Adrenal gland (tissue), 7 donors: Measurements from ENCODE around the genes BICD2 and CARD19.

DNA sequence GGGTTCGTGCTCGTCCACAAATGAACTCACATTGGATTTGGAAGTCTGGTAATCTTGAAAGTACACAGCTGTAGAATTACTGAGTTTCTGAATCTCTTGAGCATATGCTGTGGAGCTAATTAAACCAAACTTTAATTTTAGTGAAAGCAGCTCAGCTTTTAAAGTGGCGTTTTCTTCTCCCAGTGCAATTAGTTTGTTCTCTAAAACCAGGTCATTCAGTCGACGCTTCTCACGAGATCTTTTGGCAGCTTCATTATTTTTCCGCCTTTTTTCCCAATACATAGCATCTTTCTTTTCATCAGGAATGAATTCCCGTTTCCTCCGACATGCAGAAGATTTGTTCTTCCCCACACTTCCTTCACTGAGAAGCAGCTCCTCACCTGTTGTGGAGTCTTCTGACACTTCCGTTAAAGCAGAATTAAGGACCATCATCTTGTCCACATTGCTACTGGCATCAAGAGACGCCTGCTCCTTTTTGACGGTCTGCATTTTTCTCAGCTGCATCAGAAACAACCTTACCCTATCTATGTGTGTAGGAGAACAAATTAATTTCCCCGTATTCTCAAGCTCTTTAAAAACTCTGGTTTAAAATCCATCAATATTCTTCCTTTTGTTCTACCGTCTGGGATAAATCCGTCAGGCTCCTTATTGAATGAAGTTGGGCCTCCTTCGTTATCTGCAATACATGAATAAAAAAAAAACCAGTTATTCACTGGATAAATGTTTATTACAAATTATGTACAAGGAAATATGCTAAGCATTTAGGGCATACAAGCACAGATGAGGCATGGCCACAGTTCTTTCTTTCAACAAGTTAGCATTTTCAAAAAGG, 13.2 kb downstream of the NFIL3 start:
- PRO-cap, 3 experiments, result no peak in any of the 3 experiments
- RAMPAGE, long total RNA, 4 experiments, result start-site peak on the minus strand in 1 of 4 experiments, centred at position 446 of the sequence, 6 reads per replicate
- RRBS, result no CpG with 5 or more reads among the region's 16 CpGs

DNA sequence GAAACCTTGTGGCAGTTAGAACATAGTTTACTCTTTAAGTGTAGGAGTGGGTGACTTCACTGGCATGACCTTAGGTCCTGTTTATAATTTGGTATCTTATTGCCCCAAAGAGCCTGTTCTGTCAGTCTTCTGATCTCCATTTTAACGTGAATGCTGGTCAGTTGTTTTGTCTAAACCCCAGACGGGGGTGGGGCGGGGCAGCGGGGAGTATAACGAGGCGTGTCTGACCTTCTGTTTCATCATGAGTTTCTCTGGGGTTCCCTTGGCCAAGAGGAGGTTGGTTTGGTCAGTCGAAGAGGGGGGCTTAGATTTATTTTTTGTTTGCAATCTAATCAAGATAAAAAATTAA, 77.1 kb upstream of the NFIL3 start:
- PRO-cap, 3 experiments, result peak in 3 of 3 experiments; most common minus-strand start position 143 of the sequence (in 3)
- RAMPAGE, long total RNA, 4 experiments, result no peak in any of the 4 experiments
- RRBS, result no CpG with 5 or more reads among the region's 7 CpGs

DNA sequence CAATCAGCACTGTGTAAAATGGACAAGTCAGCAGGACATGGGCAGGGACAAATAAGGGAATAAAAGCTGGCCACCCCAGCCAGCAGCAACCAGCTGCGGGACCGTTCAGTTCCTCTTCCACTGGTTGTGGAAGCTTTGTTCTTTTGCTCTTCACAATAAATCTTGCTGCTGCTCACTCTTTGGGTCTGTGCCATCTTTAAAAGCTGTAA, 93.9 kb upstream of the NFIL3 start:
- PRO-cap, 3 experiments, result no peak in any of the 3 experiments
- RAMPAGE, long total RNA, 4 experiments, result no peak in any of the 4 experiments
- RRBS, result no CpG with 5 or more reads among the region's 2 CpGs

DNA sequence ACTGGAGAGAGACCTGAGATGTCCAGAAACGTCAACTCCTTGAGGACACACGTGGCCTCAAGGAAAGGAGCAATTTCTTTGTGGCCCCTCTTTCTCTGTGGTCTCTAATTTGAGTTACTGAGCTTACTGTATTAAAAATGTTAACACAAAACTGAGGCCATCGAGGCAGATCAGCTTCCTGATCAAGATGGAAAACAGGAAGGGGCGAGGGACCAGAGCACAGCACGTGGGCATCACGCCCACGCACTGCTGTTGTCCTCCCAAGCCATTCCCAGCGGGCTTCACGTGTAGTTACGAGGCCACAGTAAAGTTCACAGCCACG, 149.6 kb downstream of the ROR2 start:
- PRO-cap, 3 experiments, result no peak in any of the 3 experiments
- RAMPAGE, long total RNA, 4 experiments, result no peak in any of the 4 experiments
- RRBS, result no CpG with 5 or more reads among the region's 11 CpGs

DNA sequence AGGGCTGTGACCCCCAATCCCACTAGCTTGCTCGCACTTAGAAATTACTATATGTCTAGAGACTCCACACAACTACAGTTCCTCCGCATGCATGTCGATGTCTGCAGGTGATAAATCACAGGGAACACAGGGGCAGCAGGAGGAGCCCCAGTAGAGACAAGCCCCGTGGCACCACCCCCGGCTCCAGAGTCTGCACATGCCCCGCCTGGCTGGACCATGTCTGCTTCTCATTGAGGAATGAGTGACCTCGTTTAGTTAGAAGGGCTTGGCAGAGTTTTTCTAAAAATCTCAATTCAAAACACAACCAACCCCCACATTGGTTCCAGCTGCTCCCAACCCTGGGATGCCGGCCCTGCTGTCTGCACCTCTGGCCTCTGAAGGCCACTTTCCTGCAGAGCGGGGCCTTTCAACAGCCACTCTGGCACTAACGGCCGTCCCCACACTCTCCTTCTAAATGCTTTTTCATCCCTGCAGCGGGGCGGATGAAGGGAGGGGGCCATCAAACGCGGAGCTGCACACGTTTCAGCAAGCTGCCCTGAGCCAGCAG, 106.4 kb downstream of the ROR2 start:
- PRO-cap, 3 experiments, result peak in 1 of 3 experiments; most common minus-strand start position 456 of the sequence (in 1)
- RAMPAGE, long total RNA, 4 experiments, result no peak in any of the 4 experiments
- RRBS, result no CpG with 5 or more reads among the region's 16 CpGs

- PRO-cap, 3 experiments, result peak in 1 of 3 experiments; most common minus-strand start chr9:92036386 (in 1)
- RAMPAGE, long total RNA, 4 experiments, result no peak in any of the 4 experiments
- RRBS, result no CpG with 5 or more reads among the region's 16 CpGs
Observed at GRCh38 chr9:92035553-92036577, 79.3 kb downstream of the SPTLC1 start.

DNA sequence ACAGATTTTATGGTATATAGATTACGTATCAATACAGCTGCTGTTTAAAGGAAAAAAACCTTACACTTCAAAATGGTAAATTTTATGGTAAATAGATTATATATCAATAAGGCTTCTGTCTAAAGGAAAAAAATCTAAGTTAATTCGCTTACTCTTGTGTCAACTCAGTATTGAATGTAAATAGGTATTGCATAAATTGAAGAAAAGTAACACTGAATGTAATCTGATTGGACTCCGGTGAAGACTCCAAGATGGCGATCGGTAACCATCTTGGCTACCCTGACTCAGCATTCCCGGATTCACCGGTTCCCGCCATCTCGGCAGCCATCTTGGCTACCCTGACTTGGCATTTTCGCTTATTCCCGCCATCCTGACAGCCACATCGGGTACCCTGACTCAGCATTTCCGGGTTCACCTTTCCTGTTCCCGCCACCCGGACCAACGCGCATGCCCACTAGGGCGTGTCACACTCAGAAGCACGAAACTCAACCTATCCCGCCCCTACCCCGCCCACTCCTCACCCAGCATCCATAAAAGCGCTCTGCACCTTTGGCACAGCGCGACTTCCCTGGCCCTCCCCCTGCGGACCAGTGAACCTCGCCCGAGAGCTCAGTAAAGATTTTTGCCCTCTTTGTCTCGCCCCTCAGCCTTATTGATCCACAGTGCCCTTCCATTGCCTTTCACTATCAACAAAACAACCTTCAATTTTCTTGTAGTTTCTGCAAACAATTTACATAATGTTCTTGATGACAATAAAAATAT, 17.2 kb downstream of the SPTLC1 start:
- PRO-cap, 3 experiments, result no peak in any of the 3 experiments
- RAMPAGE, long total RNA, 4 experiments, result no peak in any of the 4 experiments
- RRBS, result no CpG with 5 or more reads among the region's 28 CpGs

DNA sequence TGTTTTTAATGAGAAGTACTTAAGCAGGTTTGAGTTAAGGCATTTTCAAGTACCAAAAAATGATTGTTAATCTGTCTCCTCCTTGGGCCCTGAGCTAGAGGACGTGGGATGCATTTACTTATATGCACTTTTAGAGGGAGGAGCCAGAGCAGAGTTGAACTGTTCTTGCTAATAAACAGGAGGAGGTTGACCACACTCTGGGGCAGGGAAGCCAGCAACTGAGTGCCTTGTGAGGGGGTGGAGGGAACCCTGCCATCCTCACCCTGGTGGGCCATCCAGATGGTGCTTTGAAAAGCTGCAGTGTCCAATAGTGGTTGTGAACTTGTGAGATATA, 5.8 kb upstream of the OGN start:
- PRO-cap, 3 experiments, result no peak in any of the 3 experiments
- RAMPAGE, long total RNA, 4 experiments, result no peak in any of the 4 experiments
- RRBS, result no CpG with 5 or more reads among the region's 1 CpG

DNA sequence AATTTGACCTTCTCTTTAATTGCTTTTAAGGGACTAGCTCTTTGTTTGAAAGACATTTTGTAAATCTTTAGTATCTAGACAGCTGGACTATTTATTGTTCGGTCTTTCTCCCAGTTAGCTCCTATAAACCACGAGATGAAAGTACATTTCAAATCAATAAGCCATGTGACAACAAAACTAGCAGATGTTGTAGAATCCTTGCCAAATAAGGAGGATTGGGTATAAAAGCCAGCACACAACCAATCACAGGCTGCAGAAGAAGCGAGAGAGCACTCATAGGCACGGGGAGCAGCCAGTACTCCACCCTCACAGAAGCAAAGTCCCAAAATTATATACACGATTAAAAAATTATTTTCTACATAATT, 8.1 kb upstream of the OMD start:
- PRO-cap, 3 experiments, result peak in 1 of 3 experiments; most common plus-strand start position 253 of the sequence (in 1)
- RAMPAGE, long total RNA, 4 experiments, result no peak in any of the 4 experiments
- RRBS, result no CpG with 5 or more reads among the region's 5 CpGs

DNA sequence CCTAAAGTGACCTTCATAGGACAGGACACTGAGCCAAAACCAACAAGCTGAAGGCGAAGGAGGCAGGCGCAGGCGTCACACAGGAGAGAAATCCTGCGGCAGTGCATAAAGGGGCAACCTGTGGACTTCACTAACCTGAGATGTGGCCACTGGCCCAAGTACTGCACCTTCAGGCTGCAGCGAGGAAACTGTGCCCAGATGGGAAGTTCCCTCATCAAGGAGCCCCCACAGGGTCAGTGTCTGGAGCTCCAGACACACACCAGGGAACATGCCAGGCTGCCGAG, 3.7 kb downstream of the IPPK start:
- PRO-cap, 3 experiments, result no peak in any of the 3 experiments
- RAMPAGE, long total RNA, 4 experiments, result no peak in any of the 4 experiments
- RRBS, result no CpG with 5 or more reads among the region's 6 CpGs

- PRO-cap, 3 experiments, result no peak in any of the 3 experiments
- RAMPAGE, long total RNA, 4 experiments, result no peak in any of the 4 experiments
- RRBS, result 23% methylated on average over 3 of the region's 24 CpGs
Observed at GRCh38 chr9:92728873-92729945, 35.4 kb downstream of the BICD2 start.

- PRO-cap, 3 experiments, result no peak in any of the 3 experiments
- RAMPAGE, long total RNA, 4 experiments, result no peak in any of the 4 experiments
- RRBS, result no CpG with 5 or more reads among the region's 3 CpGs
Observed at GRCh38 chr9:92738498-92738879, 26.1 kb downstream of the BICD2 start.

DNA sequence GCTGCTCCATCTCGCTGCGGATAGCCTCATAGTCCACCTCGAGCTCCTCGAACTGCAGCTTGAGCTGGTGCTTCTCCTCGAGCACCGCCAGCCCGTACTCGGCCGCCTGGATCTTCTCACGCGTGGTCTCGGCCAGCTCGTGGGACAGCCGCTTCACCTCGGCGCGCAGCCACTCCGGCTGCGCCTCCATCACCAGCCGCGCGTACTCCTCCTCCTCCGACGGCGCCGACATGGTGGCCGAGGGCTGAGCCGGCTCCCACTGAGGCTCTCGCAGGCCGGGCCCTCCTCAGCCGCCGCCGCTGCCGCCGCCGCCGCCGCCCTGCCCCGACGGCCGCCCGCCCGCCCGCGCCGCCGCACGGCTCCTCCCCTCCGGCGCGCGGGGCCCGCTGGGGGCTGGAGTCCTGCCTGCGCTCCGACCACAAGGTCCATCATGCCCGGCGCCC, at the start of gene BICD2:
Gene BICD2 (minus strand): TSS at position 321 of the 443 bp plus-strand sequence.
- PRO-cap, 3 experiments, result peak in 3 of 3 experiments; most common minus-strand start position 329 of the sequence (in 3)
- RAMPAGE, long total RNA, 4 experiments, result no peak in any of the 4 experiments
- RRBS, result 2% methylated on average over 26 of the region's 57 CpGs

DNA sequence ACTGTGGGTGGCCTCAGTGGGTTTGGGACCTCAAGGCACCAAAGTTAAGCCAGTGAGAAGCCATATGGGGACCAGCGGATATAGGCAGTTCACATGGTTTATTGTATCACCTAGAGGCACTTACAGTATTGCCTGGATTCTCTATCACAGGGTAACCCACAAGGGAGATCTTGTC, 21.5 kb downstream of the FGD3 start:
- PRO-cap, 3 experiments, result no peak in any of the 3 experiments
- RAMPAGE, long total RNA, 4 experiments, result no peak in any of the 4 experiments
- RRBS, result no CpG with 5 or more reads among the region's 1 CpG

GRCh38 chr9:93029651-93030185, 28.8 kb upstream of the SUSD3 start:
- PRO-cap, 3 experiments, result no peak in any of the 3 experiments
- RAMPAGE, long total RNA, 4 experiments, result no peak in any of the 4 experiments
- RRBS, result no CpG with 5 or more reads among the region's 11 CpGs

DNA sequence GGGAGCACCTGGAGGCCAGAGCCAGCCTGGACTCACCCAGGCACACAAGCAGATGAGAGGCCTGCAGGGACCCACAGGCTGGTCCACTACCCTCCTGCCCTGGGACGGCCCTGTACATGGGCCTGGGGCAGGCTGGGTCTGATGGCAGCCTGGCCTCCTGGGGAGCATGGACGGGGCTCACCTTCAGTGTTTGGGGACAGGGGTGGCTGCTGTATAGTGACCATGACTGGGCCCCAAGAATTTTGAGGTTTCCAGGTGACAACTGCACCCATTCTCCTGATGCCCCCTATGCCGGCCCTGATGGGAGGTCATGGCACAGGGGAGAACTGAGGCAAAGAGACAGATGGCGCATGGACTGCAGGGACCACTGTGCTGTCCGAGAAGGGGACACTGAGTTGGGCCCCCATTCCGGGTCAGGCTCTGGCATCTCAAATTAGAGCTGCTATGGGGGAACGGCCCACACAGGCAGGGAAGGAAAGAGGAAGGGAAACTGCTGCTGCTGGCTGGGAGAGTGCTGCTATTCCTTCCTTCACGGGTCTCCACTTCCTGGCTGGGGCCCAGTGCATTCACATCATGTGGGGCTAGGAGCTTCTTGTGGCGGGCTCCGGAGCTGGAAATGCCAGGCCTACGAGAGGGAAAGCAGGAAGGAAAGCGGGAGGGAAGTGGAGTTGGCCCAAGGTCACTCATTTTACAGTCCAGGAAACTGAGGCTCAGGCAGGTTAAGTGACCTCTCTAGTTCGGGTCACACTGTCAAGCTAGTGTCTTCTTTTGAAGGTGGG, 1.4 kb upstream of the CARD19 start:
- PRO-cap, 3 experiments, result peak in 1 of 3 experiments; most common plus-strand start position 542 of the sequence (in 1)
- RAMPAGE, long total RNA, 4 experiments, result no peak in any of the 4 experiments
- RRBS, result no CpG with 5 or more reads among the region's 13 CpGs

GRCh38 chr9:93096064-93096979, at the start of gene CARD19:
Gene CARD19, plus strand, starts transcription at chr9:93096217.
- PRO-cap, 3 experiments, result peak in 3 of 3 experiments; most common plus-strand start chr9:93096218 (in 3); most common minus-strand start chr9:93096557 (in 1)
- RAMPAGE, long total RNA, 4 experiments, result start-site peak on the plus strand in 4 of 4 experiments, at chr9:93096242-93096288 at its widest, 182 to 813 reads per replicate
- RRBS, result under 1% methylated on average over 14 of the region's 85 CpGs

DNA sequence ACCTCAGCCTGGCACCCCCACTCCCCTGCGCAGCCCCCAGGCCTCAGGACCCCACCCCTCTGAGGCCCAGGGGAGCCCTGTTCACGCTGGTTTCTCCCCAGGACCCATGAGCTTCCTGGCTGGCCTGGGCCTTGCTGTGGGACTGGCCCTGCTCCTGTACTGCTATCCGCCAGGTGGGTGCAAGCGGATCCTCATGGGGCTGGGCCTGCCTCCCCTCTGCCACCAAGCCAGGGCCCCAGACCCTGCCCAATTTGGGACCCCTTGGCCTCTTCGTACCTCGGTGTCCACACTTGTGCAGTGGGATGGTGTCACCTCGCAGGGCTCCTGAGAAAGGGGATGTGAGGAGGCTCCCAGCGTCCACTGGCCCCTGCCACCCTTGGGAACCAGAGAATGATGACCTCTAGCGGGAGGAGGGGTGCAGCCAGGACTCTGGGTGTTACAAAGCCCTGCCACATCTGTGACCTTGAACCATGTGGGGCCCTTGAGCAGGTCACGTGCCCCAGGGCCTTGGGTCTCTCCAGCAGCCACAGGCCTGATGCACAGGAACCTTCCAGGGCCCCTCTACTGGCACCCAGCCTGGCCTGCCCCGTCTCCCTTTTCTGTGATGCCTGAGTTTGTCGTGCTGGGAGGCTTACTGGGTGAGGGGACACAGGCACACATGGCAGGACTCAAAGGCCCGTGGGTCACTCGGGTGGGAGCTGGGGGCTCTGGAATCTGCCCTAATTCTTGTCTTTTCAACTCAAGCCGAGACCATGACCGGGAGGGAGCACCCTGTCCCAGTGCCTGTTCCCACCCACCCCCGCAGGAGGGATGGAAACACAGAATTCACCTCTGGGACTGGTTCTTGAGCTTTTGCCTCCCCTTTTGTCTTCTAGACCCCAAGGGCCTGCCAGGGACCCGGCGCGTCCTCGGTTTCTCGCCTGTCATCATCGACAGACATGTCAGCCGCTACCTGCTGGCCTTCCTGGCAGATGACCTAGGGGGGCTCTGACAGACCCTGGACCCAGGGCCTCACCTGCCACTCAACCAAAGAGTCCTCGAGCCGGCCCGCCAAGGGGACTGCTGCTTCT, 16.4 kb downstream of the CARD19 start:
- PRO-cap, 3 experiments, result peak in 1 of 3 experiments; most common plus-strand start position 512 of the sequence (in 1); most common minus-strand start position 362 of the sequence (in 1)
- RAMPAGE, long total RNA, 4 experiments, result no peak in any of the 4 experiments
- RRBS, result no CpG with 5 or more reads among the region's 27 CpGs

DNA sequence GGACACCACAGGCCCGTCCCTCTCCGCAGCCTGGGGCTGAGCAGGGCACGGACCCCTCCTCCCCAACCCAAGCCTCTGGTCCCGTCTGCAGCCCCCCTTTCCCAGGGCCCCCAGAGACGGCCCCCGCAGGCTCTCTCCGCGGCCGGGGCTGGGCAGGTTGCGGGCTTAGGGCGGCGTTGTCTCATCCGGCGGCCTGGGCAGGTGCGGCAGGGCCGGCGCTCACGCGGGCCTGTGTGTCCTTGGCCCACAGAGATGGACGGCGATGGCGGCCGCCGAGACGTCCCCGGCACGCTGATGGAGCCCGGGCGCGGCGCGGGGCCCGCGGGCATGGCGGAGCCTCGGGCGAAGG, 713 bp downstream of the WNK2 start:
- PRO-cap, 3 experiments, result no peak in any of the 3 experiments
- RAMPAGE, long total RNA, 4 experiments, result no peak in any of the 4 experiments
- RRBS, result 3% methylated on average over 26 of the region's 37 CpGs

DNA sequence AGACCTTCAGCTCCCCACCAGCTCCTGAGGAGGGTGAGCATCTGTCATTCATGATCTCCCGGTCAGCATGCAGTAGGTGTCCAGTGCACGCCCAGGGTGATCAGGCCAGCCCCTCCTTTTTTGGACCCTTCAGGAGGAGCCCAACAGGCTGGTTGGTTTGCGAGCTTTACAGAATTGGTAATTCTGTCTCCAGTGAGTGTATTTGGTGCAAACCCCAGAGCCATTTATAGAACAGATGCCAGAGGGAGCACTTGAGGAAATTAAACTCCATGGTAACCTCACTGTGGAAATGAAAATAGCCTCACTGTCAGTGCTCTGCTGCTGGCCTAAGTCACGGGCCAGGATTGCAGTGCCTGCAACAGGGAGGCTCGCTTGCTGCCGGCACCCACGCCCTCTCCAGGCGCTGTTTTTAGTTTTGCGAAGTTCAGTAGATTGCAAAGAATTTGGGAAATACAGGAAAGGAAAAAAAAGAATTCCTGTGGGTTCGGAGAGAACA, 23.5 kb downstream of the WNK2 start:
- PRO-cap, 3 experiments, result no peak in any of the 3 experiments
- RAMPAGE, long total RNA, 4 experiments, result no peak in any of the 4 experiments
- RRBS, result no CpG with 5 or more reads among the region's 10 CpGs